ENCODE data around the gene ZNF853.

DNA sequence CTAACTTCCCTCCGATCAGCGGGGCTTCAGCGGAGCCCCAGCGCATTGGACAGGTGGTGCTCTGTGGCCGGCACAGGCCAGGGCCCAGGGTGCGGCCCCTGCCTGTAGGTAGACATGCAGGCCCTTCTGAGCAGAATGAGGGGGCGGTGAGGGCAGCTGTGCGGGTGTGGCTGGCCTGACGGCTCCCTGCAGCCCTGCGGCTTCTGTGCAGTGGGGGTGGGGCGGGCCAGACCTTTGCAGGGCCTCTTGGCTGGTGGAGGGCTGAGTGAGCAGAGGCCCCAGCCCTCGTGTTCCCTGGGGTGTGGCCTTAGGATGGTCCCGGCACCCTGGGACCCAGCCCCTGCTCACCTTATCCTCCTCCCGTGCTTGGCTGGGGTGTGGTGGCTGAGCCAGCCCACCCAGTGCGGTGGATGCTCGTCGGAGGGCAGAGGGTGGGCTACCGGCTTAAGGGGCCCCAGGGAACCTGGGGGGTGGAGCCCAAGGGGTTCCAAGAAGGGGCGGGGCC, 6.2 kb downstream of the FSCN1 start:
- PRO-cap, 2 experiments = no peak in any of the 2 experiments
- RAMPAGE, long total RNA, 5 experiments = no peak in any of the 5 experiments

- PRO-cap, 2 experiments = no peak in any of the 2 experiments
- RAMPAGE, long total RNA, 5 experiments = no peak in any of the 5 experiments
These were observed 37.4 kb downstream of the FSCN1 start for GRCh38 chr7:5629970-5630448.

DNA sequence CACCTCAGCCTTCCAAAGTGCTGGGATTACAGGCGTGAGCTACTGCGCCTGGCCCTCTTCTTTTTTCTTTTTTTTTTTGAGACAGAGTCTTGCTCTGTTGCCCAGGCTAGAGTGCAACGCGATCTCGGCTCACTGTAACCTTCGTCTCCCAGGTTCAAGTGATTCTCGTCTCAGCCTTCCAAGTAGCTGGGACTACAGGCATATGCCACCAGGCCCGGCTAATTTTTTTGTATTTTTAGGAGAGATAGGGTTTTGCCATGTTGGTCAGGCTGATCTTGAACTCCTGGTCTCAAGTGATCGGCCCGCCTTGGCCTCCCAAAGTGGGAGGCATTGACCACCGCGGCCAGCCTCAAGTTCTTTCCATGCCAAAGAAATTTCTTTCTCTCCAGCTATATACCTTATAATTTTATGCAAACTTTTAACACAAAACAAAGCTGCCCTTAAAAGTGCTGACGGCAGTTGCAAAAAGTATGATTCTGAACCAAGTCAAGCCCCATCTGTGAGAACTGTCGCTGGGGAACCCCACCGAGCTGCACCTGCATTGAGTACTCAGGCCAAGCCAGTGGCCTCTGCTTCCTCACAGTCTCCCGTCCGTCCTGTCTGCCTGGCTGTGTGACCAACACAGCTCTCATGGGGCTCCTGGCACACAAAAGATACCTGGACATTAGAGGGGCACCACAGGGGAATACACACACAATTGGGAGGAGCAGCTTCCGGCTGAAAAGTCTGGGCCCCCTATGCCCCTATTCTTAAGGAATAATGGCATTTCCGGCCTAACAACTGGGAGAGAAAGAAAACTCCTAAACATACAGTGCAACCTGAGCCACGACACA, 83.6 kb downstream of the FSCN1 start:
- PRO-cap, 2 experiments = no peak in any of the 2 experiments
- RAMPAGE, long total RNA, 5 experiments = no peak in any of the 5 experiments

DNA sequence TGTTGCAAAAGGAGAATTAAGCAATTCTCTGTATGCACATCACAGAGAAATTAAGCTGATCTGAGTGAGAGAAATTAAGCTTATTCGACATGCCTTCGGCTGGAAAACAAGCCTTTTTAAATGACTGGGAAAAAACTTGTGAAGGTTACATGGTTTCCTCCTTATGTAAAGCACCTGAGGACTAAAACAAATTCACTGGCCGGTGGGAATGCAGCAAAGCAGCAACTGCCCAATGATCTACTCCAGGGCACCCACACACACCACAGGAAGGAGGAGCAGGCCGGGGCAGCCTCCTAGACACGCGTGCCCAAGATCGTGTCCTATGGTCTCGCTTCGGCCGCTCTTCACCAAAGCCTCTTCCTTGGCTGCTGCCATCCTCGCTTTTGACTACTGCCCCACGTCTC, 85.2 kb downstream of the RNF216 start:
- PRO-cap, 2 experiments = no peak in any of the 2 experiments
- RAMPAGE, long total RNA, 5 experiments = no peak in any of the 5 experiments

DNA sequence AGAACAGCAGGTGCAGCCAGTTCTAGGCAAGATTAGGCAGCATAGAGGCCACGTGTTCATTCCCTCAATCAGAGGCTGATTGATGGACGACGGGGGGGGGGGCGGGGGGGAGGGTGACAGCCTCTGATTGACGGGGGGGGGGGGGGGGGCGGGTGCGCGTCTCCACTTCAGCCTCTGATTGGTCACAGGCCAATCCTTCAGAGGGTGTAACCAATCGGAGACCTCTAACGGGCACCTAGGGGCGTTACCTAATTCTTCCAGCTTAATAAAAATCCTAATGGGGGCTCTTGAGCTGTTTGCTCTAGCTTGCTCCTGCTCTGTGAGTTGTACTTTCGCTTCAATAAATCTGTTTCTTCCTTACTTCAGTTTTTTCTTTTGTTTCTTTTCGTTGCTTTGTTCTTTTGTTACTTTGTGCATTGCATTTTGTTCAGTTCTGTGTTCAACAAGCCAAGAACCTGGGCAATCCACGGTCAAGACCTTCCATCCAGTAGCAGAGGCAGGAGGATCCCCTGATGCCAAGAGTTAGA, 1.0 kb upstream of the CCZ1 start:
- PRO-cap, 2 experiments = no peak in any of the 2 experiments
- RAMPAGE, long total RNA, 5 experiments = no peak in any of the 5 experiments

DNA sequence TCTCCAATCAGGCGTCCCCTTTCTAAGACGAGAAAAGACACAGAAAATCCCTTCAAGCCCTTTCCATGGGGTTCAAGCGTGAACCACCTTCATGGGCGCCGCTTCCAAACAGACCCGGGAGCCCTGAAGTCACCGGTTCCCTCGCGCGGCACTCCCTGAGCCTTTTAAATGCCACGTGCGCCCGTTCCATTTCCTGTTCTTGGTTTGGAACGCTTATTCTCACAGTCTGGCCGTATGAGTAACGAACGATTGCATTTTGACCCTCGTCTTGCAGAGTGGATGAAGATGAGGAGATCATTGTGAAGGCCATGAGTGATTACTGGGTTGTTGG, 25.0 kb downstream of the CCZ1 start:
- PRO-cap, 2 experiments = no peak in any of the 2 experiments
- RAMPAGE, long total RNA, 5 experiments = no peak in any of the 5 experiments

DNA sequence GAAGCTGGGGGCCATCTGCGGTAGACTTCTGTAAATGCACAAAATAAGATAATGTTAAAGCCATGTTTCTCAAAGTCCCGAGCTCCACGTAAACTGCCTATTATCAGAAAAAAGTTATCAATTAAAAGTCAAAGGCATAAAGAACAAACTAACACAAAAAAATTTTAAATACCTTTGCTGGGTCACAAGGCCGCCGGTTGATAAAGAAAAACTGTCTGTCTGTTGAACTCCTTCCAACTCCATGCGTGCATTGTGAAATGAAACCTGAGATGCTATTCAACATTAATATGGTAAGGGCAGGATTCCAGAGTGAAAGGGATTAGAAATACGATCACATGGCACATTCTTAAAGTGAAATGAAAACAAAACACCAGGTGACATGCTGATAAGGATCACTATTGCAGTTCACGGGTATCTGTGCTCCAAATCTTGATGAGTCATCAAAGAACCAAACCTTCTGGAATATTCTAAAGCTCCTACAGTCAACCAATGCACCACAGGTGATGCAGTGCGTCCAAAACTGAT, 13.4 kb downstream of the PMS2 start:
- PRO-cap, 2 experiments = no peak in any of the 2 experiments
- RAMPAGE, long total RNA, 5 experiments = no peak in any of the 5 experiments

DNA sequence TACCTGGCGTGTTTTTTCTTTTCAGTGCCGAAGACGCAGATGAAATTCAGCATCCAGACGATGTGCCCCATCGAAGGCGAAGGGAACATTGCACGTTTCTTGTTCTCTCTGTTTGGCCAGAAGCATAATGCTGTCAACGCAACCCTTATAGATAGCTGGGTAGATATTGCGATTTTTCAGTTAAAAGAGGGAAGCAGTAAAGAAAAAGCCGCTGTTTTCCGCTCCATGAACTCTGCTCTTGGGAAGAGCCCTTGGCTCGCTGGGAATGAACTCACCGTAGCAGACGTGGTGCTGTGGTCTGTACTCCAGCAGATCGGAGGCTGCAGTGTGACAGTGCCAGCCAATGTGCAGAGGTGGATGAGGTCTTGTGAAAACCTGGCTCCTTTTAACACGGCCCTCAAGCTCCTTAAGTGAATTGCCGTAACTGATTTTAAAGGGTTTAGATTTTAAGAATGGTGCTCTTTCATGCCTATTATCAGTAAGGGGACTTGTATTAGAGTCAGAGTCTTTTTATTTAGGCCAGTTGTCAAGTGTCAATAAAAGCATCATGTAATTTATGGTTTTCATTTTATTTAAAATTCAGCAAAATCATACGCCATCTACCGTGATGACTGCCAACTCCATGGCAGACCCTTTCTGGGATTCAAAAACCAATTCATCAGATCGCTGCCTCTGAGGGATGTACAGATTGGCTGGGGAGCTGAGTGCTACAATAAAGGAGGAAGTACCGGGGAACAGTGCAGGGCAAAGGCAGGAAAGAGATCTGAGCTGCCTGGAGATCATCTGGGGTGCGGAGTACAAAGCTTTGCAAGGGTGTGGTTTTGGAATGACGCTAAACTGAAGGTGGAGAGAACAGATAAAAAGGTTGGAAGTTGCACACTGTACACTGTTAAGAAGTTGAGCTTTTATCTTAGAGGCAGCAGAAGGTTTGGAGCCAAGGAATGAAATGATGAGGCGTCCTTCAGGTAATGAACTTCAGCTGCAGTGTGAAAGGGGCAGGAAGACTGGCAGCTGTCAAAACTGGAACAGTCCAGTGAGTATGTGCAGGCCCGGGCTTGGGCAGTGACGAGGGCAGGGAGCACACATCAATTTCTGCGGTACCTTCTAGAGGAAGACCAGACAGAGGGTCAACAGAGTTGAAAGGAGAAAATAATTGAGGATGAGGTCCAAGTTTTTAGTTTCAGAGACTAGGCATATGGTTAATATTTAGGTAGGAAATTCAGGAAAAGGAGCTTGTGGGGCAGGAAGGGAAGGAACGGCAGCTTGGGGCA, 7.5 kb upstream of the ANKRD61 start:
- PRO-cap, 2 experiments = no peak in any of the 2 experiments
- RAMPAGE, long total RNA, 5 experiments = no peak in any of the 5 experiments

- PRO-cap, 2 experiments = no peak in any of the 2 experiments
- RAMPAGE, long total RNA, 5 experiments = no peak in any of the 5 experiments
These were observed 62.5 kb downstream of the USP42 start for GRCh38 chr7:6167125-6167724.

- PRO-cap, 2 experiments = no peak in any of the 2 experiments
- RAMPAGE, long total RNA, 5 experiments = no peak in any of the 5 experiments
These were observed 39.4 kb downstream of the CYTH3 start for GRCh38 chr7:6233006-6233494.

GRCh38 chr7:6237026-6237399, 35.4 kb downstream of the CYTH3 start:
- PRO-cap, 2 experiments = no peak in any of the 2 experiments
- RAMPAGE, long total RNA, 5 experiments = no peak in any of the 5 experiments

- PRO-cap, 2 experiments = peak in 1 of 2 experiments; most common minus-strand start chr7:6243293 (in 1)
- RAMPAGE, long total RNA, 5 experiments = no peak in any of the 5 experiments
These were observed 29.2 kb downstream of the CYTH3 start for GRCh38 chr7:6243051-6243770.

- PRO-cap, 2 experiments = no peak in any of the 2 experiments
- RAMPAGE, long total RNA, 5 experiments = no peak in any of the 5 experiments
These were observed 26.0 kb downstream of the DAGLB start for GRCh38 chr7:6421746-6422126.

GRCh38 chr7:6614921-6615820, at the start of gene ZNF853:
TSS of gene ZNF853 (plus strand) at chr7:6615610.
- PRO-cap, 2 experiments = peak in 1 of 2 experiments; most common plus-strand start chr7:6615625 (in 1)
- RAMPAGE, long total RNA, 5 experiments = no peak in any of the 5 experiments

DNA sequence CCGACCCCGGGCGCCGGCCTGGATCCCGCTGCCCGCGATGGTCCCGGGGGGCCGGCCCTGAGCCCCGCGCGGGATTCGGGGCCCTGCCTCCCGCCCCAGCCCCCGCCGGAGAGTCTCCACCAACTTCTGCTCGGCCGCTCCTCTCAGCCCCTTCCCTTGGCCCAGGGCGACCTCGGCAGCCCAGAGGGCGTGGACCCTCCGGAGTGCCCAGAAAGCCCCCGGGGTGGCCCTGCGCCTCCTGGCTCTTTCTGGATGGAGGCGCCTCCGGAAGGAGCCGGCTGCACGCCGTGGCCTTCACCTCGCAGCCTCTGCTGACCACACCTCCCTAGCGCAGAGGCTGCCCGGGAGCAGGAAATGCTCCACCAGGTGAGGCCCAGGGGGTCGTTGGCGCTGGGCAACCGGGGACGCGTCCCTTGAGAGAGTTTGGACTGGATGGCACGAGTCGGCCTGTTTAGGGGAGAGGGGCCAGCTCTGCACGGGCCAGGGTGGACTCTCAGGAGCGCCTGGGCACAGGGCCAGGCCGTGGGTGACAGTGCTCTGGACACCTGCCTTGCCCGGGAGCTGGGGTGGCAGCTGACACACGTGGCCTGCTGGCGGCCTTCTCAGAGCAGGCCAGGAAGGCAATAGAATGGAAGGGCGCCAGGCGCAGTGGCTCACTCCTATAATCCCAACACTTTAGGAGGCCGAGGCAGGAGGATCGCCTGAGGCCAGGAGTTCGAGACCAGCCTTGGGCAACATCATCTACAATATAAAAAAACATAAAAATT, 594 bp downstream of the ZNF853 start:
- PRO-cap, 2 experiments = peak in 1 of 2 experiments; most common minus-strand start position 310 of the sequence (in 1)
- RAMPAGE, long total RNA, 5 experiments = no peak in any of the 5 experiments

- PRO-cap, 2 experiments = no peak in any of the 2 experiments
- RAMPAGE, long total RNA, 5 experiments = no peak in any of the 5 experiments
These were observed 7.2 kb downstream of the ZNF316 start for GRCh38 chr7:6644200-6644821.

DNA sequence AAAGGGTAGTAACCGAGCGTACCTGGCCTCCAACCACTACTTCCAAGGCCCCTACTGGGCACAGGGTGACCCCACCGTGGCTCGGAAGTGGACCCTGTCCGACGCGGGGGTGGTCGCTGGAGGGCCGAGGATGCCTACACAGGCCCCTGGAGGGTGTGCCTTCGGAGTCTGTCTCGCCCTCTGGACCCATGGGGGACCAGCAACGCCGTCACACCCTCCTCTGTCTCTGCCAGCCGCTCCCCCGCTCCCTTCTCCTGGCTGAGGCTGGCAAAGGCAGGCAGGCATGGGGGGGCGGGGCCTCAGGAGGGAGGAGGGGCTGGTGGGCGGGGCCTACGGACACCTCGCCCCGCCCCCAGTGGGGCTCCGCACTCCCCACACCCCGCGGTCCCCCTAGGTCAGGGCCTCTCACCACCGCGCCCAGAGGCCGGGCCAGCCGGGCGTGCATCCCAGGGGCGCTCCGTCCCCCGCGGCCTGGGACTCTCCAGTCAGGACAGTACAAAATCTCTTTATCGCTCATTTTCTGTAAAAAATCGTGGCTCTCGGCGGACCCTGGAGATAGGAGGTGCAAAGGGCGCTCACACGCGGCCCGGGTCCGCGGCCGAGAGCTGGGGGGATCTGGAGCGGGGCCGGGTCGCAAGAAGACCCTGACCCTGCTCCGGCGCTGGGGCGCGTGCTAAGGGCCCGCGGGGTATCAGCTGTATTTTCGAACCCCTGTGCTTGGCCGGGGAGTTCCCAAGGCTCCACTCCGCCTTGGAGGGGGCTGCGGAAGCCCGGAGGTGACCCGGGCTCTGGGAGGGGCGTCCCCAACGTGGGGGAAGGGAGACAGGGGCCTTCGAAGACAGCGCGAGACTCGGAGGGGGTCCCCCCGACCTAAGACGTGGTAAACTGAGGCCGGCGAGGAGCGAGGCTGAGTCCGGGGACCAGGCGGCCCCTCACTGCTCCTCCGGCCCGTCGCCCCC, 28.8 kb upstream of the CCZ1B start:
- PRO-cap, 2 experiments = no peak in any of the 2 experiments
- RAMPAGE, long total RNA, 5 experiments = no peak in any of the 5 experiments

DNA sequence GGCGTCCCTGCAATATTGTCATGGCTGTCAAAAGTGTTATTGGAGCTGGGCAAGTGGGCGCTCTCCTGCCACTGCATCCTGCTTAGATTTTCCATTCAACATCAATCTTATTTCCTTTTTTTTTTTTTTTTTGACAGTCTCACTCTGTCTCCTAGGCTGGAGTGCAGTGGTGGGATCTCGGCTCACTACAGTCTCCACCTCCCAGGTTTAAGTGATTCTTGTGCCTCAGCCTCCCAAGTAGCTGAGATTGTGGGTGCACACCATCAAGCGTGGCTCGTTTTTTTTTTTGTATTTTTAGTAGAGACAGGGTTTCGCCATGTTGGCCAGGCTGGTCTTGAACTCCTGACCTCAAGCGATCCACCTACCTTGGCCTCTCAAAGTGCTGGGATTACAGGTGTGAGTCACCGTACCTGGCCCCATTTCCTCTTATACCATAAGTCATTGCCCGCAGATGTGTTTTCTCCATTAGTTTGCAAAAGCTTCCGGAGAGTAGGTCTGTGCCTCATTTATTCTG, 119.9 kb upstream of the CCZ1B start:
- PRO-cap, 2 experiments = peak in 1 of 2 experiments; most common minus-strand start position 284 of the sequence (in 1)
- RAMPAGE, long total RNA, 5 experiments = no peak in any of the 5 experiments

DNA sequence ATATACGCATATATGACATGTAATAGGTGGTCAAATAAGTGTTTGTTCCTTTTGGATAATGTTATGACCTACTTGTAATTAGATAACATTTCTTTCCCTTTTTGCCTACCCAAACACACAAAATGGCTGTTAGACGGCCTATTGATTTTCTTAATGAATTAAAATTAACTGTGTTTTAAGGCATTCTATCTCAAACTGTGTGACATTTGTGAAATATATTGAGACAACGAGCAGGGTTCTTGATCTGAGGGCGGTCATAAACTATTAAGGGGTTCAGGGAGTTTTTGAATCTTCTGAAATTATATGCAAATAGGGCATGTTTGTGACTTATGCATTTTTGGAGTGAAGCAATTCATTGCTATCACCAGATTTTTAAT, 23.6 kb upstream of the C1GALT1 start:
- PRO-cap, 2 experiments = no peak in any of the 2 experiments
- RAMPAGE, long total RNA, 5 experiments = no peak in any of the 5 experiments

DNA sequence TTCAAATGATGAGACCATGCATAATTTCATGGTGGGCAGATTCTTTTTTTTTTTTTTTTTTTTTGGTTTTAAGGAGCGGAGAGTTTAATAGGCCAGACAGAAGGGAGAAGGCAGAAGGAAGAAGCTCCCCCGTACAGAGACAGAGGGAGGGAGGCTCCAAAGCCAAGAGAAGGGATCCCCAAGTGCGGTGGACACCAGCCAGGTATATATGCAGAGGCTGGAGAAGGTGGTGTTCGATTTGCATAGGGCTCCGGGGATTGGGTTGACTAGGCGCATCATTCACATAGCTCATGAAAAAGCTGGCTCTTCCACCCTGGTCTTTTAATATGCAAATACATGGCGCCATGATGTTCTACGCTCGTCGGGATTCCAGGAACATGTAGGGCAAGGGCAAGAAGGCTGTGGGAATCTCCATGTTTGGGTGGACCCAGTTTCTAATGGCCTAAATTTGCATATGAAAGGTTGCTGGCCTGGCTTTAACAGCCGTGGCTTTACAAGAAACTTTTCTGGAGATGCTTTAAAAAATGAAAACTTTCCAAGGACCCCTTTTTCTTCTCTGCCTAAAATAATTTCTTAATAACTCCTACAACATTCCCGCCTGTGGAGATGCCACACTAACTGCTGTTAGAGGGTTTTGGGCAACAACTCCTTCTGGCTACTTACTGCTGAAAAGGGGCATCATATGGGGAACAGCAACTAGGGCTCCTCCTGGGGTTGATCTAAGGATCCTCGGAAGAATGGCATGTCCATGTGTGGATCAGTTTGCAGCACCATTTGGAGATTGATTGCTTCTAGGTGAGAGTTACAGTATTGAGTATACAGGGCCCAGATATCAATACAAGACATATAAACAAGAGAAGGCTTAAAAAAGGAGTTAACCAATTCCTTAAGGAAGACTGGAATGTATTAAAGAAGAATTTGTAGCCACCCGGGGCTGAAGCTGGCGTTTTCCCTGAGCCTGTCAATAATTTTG, 28.3 kb downstream of the C1GALT1 start:
- PRO-cap, 2 experiments = no peak in any of the 2 experiments
- RAMPAGE, long total RNA, 5 experiments = no peak in any of the 5 experiments

Measured in thyroid gland (tissue), 7 donors.